AG08470 (cell line): ENCODE results near the gene DACT1.

DNA sequence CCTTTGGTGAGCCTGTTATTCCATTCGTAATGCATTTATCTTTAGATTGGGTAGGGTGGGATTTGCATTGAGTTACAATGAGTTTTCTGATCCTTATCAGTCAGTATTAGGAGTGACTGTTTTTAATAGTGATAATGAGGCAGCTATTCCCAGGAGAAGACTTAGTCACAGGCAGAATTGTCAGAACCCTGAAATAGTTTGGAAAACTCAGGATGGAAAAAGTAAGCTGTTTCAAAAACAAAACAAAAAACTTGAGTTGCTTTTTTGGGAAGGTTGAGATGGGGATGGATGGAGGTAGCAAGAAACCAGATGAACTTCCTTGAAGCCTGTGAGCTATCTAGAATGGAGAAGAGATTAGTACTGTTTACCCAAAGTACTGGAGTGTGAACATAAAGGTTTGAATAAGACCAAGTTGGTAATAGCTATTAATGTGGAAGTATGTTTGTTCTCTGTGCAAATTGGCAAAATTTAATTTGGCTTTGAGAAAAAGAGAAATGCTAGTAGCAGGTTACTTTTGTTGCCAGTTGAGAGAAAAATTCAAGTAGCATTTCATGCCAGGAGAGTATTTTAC lies 38.7 kb downstream of the FBXO34 start:
- RRBS: no CpG with 5 or more reads among the region's 1 CpG

GRCh38 chr14:55412524-55413222 lies 1.0 kb upstream of the ATG14 start:
- RRBS: no CpG with 5 or more reads among the region's 6 CpGs

GRCh38 chr14:55454303-55454851 lies 14.0 kb upstream of the TBPL2 start:
- RRBS: no CpG with 5 or more reads among the region's 9 CpGs

GRCh38 chr14:55687097-55687474 lies 107.1 kb downstream of the KTN1 start:
- RRBS: no CpG with 5 or more reads among the region's 3 CpGs

GRCh38 chr14:55697416-55697855 lies 117.4 kb downstream of the KTN1 start:
- RRBS: no CpG with 5 or more reads among the region's 4 CpGs

DNA sequence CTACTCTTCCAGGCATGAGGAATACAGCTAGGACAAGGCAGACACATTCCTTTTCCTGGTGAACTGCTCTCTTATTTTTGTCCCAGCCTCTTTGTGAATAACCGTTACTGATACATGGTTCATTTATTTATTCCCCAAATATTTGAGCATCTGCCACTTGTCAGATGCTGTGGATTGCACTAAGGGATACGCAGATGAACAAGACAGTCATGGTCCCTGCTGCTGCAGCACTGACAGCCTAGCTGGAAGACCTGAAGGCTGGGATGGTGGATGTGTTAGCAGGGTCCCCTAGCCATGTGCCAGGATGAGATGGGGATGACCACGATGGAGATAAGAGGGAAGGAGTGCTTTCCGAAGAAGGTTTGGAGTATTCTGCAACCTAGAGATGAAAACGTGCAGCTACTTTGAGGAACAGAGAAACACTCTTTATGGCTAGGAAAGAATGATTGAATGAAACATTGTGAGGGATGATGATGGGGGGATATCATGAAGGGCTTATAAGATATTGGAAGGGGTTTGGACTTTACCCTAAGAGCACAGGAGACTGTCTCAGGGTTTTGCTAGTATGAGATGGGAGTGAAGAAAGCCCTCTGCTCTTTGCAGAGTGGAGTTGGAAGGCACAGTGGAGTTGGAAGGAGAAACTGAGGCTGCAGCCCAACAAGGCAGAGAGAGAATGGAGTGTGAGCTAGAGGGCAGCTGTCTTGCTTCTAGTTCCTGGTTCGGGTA lies 6.4 kb downstream of the PELI2 start:
- RRBS: no CpG with 5 or more reads among the region's 6 CpGs

DNA sequence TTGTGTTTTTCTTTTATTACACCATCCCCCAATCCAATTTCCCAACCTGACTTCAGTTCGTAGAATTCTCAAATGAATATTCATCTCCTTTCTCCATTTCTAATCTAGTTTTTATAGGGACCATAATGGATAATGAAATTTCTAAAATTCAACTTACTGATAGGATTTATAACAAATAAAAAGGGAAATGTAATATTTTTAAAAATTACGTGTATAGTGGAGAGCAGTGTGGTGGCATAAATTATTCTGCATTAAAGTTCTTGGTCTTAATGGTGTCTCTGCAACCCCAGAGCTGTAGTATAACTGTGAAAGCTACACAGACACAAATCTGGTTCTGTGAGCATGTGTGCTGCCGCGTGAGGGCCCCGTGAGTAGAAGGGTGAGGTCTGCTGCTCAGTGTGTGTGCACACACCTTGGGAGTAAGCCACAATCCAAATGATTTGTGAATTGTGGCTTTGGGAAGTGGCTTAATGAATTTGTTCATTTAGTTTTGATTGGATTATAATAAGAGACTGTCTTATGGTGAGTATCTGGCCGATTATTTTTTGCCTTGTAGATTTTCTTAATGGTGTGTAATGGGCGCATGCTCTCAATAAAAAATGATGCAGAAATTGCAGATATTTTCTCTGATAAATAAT lies 16.7 kb downstream of the PELI2 start:
- RRBS: no CpG with 5 or more reads among the region's 7 CpGs

- RRBS: no CpG with 5 or more reads among the region's 7 CpGs
Measured at GRCh38 chr14:56225413-56226106, 107.3 kb downstream of the PELI2 start.

DNA sequence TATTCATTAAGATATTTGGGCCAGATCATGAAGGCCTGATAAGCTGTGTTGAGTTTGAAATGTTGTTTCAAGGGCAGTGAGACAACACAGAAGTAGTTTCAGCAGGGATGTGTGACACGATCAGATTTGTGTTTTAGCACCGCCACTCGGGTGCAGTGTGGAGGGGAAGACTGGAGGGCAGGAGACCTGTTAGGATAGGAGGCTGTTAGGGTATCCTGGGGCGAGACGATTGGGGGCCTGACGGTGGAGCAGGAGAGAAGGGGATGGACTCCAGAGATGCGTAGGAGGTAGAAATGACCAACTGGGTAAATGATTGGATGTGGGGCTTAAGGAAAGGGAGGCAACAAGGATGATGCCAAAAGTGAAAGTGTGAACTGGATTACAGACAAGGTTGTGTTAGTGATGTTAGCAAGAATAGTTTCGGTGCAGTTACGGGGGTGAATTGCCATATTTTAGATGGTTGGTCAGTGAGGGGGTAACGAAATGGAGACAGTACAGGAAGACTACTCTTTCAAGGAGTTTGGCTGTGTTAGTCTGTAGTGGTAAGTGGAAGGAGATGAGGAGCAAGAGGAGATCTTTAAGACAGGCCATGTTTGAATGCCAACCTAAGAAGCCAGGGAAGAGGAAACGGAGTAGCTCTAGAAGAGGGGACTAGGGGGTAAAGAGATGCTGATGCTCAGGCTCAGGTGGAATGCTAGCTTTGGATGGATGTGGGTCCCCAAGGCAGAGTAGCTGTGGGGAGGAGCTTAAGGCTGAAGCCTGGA lies 122.0 kb downstream of the PELI2 start:
- RRBS: no CpG with 5 or more reads among the region's 11 CpGs

GRCh38 chr14:56271514-56272207 lies 153.4 kb downstream of the PELI2 start:
- RRBS: no CpG with 5 or more reads among the region's 12 CpGs

DNA sequence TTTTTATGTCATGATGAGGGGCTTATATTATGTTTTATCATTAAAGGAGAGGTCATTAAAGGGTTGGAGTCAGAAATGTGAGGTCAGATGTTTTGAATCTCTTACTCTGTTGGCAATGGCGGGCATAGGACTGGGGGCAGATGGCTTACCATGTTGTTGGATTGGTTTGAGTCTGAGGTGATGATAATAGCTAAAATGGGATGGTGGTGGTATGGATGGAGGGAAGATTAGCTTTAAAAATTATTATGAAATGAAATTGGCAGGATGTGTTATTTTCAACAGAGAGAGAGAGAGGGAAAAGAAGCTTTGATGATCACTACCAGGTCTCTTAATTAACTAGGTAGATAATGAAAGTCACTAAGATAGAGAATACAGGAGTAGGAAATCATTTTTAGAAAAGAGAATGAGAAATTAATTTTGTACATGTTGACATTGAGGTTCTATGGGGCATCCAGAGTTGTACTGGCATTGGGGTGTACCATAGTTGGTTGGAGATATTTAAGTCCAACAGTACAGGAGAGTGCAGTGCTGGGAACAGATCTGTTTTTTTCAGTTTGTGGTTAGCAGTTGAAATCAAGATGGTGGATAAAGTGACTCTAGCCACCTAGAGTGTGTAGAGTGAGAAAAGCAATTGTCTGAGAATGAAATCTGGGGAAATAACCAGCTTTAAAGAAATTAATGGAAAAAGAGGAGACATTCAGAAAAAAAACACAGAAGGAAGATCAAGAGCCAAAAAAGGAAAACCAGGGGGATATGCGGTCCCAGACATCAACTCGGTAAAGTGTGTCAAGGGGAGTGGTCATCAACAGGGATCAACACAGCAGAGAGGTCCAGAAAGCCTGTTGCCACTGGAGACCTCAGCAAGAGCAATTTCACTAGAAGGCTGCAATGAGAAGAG lies 18.2 kb downstream of the TMEM260 start:
- RRBS: no CpG with 5 or more reads among the region's 3 CpGs

DNA sequence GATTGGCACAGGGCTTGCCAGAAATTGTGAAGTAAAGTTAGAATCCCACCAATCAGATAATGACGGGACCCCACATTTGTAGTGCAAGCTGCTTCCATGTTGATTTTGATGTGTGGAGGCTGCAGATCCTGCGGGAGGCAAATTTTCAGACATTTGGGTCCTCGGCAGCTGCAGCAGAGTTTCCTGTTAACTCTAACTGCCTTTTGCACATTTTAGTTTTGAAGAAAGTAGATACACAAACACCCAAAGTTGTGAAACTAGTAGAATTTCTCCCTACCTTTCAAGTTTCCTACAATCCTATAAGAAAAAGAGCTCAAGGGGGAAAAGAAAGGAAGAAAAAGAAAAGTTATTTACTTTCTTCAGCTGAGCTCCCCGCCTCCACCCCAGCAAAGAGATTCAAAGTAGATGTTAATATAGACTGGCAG lies 3.8 kb downstream of the OTX2 start:
- RRBS: no CpG with 5 or more reads among the region's 4 CpGs

GRCh38 chr14:57060590-57060965 lies 208.1 kb downstream of the EXOC5 start:
- RRBS: no CpG with 5 or more reads among the region's 5 CpGs

GRCh38 chr14:58001571-58001970 lies 135.7 kb upstream of the SLC35F4 start:
- RRBS: no CpG with 5 or more reads among the region's 2 CpGs

- RRBS: no CpG with 5 or more reads among the region's 1 CpG
Measured at GRCh38 chr14:58078010-58078547, 73.9 kb downstream of the ARMH4 start.

- RRBS: no CpG with 5 or more reads among the region's 8 CpGs
Measured at GRCh38 chr14:58170906-58171635, 19.1 kb upstream of the ARMH4 start.

GRCh38 chr14:58426808-58427283 lies 485 bp downstream of the TIMM9 start:
- RRBS: 2% methylated on average over 10 of the region's 32 CpGs

- RRBS: 1% methylated on average over 33 of the region's 82 CpGs
Measured at GRCh38 chr14:58637386-58638142, at the start of gene DACT1. Gene DACT1 (plus strand): TSS chr14:58637962.

DNA sequence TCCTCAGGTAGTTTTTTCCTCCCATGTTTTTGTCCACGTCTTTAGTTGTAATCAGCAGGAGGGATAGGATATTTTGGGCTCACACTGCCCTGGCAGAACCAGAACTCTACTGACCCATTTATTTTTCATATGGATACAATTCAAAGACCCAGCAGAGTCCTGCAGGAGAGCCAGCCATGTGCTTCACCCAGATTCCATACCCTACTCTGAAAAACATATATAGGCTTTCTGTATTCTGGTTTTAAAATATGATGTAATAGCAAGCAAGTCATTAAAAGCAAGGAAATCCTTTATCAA lies 19.0 kb downstream of the DACT1 start:
- RRBS: no CpG with 5 or more reads among the region's 1 CpG